ENCODE measurements around a stretch of chr4.

- PRO-cap, result no peak
Measured at GRCh38 chr4:3221866-3222773, 26.8 kb upstream of the MSANTD1 start.

- PRO-cap, result no peak
Measured at GRCh38 chr4:3285292-3286194, 7.3 kb upstream of the RGS12 start.

DNA sequence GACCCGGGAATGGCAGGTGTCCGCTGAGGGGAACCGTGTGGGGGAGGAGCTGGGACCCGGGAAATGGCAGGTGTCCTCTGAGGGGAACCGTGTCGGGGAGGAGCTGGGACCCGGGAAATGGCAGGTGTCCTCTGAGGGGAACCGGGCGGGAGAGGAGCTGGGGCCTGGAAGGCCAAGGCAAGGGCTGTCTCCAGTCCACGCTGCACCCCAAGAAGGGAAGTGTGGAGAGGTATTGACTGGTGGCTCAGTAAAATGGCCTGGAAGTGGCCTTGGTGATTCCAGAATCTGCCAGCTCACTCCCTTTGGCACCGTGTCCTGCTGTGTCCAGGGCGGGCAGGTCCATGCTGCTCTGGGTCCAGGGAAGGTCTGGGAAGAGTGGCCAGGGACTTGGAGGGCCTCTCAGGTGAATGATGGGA is 17.4 kb downstream of the RGS12 start:
- PRO-cap, result unidirectional peak, plus-strand start at position 90 of the sequence

DNA sequence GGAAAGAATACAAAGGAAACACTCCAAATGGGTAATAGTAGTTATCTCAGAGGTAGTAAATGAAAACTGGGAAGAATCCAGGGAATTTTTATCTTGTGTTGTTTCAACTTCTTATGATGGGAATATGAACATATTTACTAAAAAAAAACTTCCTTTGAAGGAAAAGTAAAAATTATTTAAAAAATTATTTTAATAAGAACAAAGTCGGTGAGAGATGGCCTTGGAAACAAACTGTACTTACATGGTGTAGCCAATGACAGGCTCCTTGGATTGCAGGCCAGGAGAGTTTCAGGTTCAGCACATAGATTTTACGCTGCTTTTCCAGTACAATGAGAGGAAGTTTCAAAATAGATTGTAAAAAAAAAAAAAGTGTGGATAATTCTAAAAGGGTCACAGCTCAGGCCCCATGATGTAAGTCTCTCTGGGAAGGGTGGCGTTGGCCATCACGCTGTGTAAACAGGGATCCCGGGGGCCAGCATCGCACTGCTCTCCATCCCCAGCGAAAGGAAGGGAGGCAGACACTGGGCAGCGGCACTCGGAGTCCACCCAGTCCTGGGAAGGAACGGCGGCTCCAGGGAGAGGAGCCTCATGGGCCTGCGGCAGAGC is 38.5 kb downstream of the RGS12 start:
- PRO-cap, result no peak

GRCh38 chr4:3388598-3389241 is 53.0 kb upstream of the HGFAC start:
- PRO-cap, result unidirectional peak, minus-strand start at chr4:3389079

- PRO-cap, result no peak
Measured at GRCh38 chr4:3408597-3409079, 33.1 kb upstream of the HGFAC start.

DNA sequence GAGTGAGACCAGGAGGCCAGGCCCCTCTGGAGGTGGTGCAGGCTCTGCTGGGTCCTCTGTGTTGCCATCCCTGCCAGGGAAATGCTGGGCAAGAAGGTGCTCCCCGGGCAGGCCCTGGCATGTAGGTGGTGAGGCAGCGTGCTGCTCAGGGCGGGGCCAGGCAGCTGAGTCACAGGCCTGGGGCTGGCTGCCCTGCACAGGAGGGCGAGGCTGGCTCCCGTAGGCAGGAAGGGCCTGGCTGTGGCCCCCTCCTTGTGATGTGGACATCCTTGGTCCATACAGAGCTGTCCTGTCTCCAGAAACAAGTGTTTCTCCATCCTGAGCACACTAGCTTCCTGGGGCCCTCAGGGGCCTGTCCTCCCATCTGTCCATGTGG is 4.8 kb upstream of the HGFAC start:
- PRO-cap, result no peak

GRCh38 chr4:3442251-3442743 is 529 bp downstream of the HGFAC start:
- PRO-cap, result no peak

GRCh38 chr4:3467171-3467514 is 4.0 kb downstream of the DOK7 start:
- PRO-cap, result no peak

GRCh38 chr4:3496509-3497002 is 33.5 kb downstream of the DOK7 start:
- PRO-cap, result no peak

DNA sequence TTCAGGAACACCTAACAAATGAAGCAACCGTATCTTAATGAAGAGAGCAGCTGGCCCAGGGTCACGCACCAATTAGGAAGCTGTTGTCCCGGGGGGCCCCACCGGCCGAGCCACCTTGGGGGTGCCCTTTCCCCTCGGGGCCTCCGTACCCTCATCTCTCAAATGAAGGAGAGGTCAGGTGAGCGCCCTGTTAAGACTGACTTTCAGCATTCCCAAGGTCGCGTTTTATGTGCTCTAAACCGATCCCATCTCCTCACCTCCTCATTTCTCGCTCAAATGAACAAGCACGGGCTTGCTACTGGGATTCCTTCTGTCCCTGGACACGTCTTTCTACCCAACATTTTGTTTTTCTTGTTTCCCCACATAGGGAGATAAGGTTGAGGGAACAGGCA is 749 bp downstream of the LRPAP1 start:
- PRO-cap, result unidirectional peak, plus-strand start at position 172 of the sequence; unidirectional peak, plus-strand start at position 228 of the sequence

DNA sequence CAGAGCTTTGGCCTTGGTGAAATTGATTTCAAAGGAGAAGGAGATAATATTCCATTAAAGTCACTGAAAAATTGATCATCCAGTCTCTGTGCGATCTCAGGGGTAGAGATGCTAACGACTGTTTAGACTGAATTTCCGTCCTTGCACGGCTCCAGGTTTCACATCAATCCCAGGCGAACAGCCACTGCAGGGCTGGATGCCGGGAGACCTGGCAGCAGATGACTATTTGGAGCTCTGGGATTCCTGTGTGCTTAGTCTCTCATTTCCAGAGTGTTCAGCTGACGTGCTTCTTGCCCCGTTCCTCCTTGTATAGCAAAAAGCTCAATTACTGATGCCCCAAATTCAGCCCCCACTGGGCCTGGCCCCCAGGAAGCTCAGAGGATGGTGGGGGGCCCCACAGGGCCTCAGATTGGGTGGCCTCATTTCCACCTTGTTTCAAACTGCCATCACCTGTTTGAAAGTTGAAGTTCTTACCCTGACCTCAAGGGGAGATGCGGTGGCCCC is 36.6 kb upstream of the ADRA2C start:
- PRO-cap, result no peak

DNA sequence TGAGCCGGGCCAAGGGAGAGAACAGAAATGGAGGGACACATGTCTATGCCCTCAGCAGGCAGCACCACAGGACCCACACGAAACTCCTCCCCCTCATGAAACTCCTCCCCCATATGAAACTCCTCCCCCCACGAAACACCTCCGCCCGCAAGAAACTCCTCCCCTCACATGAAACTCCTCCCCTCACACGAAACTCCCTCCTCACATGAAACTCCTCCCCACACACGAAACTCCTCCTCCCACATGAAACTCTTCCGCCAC is 14.9 kb downstream of the ADRA2C start:
- PRO-cap, result no peak

DNA sequence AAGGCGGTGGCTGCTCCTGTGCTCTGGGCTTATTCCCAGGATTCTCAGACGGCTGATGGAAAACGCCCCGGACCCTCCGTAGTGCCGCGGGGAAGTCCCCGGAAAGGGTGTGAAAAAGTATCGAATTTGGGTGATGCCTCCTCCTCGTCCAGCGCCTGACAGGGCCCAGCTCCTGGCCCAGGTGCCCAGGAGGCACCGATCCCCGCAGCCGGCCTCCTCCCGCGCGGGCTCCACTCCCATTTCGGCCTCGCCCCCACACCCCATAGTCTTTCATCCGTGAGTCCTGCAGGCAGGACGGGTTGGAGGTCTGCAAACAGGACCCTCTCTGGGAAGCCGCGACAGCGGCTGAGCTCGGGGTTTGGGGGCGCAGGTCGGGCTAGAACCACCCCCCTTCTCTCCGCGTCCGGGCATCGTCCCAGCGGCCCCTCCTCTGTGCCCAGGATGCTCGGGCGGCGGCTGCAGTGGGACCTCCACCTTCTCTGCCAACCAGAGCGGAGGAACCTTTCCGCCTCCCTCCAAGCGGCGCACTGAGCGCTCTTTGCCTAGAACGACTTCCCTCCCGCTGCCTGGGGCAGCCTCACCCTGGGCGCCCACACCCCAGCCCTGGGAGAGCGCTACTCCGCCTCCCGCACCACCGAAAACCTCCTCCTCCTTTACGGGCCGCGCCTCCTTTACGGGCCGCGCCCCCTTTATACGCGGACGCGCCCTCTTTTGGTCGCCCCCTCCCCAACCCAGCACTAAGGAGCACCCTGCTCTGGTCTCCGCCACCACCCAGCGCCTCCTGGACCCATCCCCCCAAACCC is 883 bp upstream of the NSG1 start:
- PRO-cap, result no peak

GRCh38 chr4:4389588-4389834 is 2.6 kb downstream of the NSG1 start:
- PRO-cap, result no peak

DNA sequence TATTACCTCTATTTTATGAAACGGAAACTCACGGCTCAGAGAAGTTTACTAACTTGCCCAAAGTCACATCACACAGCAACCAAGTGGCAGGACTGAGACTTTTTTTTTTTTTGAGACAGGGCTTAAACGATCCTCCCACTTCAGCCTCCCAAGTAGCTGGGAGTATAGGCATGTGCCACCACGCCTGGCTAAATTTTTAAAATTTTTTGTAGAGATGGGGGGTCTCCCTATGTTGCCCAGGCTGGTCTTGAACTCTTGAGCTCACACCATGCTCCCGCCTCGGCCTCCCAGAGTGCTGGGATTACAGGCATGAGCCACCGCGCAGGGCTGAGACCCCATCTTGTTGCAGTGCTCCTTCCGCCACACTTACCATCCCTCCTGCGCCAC is 34.3 kb downstream of the NSG1 start:
- PRO-cap, result unidirectional peak, minus-strand start at position 109 of the sequence

- PRO-cap, result no peak
Measured at GRCh38 chr4:4667045-4668046, 125.5 kb upstream of the STX18 start.

DNA sequence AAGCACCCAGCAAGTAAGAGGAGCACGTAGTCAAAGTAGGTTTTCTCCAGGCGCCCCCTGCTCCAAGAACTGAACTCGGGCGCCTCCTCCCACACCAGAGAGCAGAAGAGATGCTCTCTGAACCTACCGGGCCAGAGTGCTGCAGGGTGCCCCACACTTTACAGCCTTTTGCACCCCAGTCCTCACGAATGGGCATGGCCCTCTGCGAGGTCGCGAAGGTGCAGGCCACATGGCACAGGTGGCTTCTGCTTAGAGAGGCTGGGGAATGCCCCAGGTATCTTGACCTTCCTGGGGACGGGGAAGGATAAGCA is 8.1 kb upstream of the MSX1 start:
- PRO-cap, result no peak

DNA sequence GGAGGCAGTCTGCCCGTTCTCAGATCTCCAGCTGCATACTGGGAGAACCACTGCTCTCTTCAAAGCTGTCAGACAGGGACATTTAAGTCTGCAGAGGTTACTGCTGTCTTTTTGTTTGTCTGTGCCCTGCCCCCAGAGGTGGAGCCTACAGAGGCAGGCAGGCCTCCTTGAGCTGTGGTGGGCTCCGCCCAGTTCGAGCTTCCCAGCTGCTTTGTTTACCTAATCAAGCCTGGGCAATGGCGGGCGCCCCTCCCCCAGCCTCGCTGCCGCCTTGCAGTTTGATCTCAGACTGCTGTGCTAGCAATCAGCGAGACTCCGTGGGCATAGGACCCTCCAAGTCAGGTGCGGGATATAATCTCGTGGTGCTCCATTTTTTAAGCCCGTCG is 60.0 kb downstream of the CYTL1 start:
- PRO-cap, result no peak

GRCh38 chr4:4990759-4991541 is 28.3 kb downstream of the CYTL1 start:
- PRO-cap, result no peak

All from rectum (tissue), 1 donor.